Omental fat pad (tissue), 4 donors: ENCODE results near the gene PDIA3.

DNA sequence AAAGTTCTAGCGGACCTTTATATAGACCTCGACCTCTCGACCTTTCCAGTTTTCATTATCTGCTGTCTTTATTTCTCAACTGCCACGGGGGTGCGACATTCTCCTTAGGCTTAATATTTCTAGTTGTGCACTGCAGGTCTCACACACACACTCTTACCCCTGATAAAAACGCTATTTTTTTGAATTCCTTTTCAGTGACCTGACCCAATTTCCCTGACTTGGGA lies 5.6 kb upstream of the CKMT1A start:
- PRO-cap = no peak
- RAMPAGE, long total RNA, 4 experiments = no peak in any of the 4 experiments

GRCh38 chr15:43745997-43746957 lies at the start of gene PDIA3:
Gene PDIA3 (plus strand): TSS chr15:43746438.
- PRO-cap = bidirectional peak, plus-strand start at chr15:43746438, minus-strand start at chr15:43746264
- RAMPAGE, long total RNA, 4 experiments = start-site peak on the plus strand in 1 of 4 experiments, at chr15:43746428-43746459 at its widest, 710 reads per replicate; start-site peak on the minus strand in 1 of 4 experiments, at chr15:43746284-43746289 at its widest, 11 reads per replicate

DNA sequence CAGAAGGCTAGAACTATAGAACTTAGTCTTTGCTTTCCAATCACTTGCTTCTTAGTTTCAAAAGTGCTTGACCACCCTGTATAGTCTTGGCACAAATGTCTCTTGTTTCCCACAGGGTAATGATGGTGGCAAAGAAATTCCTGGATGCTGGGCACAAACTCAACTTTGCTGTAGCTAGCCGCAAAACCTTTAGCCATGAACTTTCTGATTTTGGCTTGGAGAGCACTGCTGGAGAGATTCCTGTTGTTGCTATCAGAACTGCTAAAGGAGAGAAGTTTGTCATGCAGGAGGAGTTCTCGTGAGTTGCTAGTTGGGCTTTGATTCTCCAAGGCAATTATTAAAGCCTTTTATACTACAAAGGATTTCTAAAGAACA lies 10.2 kb downstream of the ELL3 start:
- PRO-cap = no peak
- RAMPAGE, long total RNA, 4 experiments = no peak in any of the 4 experiments

DNA sequence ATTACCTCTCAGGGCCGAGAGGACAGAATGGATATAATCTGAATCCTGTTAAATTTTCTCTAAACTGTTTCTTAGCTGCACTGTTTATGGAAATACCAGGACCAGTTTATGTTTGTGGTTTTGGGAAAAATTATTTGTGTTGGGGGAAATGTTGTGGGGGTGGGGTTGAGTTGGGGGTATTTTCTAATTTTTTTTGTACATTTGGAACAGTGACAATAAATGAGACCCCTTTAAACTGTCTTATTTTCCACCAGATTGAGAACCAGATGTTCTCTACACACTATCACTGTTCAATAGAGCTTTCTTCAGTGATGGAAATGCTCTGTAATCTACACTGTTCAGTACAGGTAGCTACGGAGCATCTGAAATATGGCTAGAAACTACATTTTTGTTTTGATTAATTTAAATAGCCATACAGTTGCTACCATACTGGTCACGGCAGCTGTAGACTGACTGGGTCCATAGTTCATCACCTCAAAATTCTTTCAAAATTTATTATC lies 5.4 kb downstream of the ELL3 start:
- PRO-cap = no peak
- RAMPAGE, long total RNA, 4 experiments = no peak in any of the 4 experiments

DNA sequence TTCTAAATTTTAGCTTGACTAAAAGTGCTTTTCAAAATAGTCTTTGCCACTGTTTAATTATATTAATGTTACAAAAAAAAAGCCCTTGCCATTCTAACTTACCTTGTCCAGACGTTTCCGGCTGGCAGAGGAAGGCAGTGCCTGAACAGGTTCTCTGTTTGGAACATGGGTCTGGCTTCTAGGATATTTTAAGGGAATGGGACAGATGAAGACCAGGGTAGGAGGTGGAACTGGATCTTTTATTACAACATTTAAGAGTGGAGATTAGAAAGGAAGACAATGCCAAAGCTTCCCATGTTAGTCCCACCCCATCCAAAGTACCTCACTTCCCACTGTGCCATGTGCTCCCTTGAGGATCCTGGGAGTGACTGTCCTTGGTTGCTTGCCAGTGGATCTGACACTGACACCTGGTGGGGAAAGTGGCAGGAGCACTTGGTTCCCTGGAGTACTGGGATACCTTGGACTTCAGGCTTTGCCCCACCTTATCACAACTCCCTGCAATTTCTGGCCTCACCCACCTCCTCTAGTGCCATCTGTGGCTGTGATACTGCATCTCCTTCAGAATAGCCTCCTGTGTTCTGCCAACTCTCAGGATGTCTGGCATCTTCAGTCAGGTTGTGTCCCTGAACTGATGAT lies 1.4 kb downstream of the ELL3 start:
- PRO-cap = no peak
- RAMPAGE, long total RNA, 4 experiments = no peak in any of the 4 experiments

DNA sequence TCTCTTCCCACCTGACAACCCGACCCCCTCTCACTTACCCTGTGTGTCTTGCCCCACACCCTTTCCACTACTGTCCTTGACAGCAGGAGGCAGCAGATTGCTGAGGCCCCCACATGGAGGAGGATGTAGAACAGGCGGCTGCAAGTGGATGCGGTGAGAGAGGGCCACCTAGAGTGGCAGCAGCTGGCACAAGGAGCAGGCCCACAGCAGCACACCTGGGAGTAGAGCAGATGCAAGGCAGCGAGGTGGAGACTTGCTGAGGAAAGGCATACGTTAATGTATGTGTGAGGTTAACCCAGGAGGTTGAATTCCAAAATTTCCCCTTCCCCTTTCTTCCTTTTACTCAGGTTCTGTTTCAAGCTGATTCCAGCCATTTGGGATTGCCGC lies 755 bp downstream of the SERINC4 start:
- PRO-cap = no peak
- RAMPAGE, long total RNA, 4 experiments = no peak in any of the 4 experiments

DNA sequence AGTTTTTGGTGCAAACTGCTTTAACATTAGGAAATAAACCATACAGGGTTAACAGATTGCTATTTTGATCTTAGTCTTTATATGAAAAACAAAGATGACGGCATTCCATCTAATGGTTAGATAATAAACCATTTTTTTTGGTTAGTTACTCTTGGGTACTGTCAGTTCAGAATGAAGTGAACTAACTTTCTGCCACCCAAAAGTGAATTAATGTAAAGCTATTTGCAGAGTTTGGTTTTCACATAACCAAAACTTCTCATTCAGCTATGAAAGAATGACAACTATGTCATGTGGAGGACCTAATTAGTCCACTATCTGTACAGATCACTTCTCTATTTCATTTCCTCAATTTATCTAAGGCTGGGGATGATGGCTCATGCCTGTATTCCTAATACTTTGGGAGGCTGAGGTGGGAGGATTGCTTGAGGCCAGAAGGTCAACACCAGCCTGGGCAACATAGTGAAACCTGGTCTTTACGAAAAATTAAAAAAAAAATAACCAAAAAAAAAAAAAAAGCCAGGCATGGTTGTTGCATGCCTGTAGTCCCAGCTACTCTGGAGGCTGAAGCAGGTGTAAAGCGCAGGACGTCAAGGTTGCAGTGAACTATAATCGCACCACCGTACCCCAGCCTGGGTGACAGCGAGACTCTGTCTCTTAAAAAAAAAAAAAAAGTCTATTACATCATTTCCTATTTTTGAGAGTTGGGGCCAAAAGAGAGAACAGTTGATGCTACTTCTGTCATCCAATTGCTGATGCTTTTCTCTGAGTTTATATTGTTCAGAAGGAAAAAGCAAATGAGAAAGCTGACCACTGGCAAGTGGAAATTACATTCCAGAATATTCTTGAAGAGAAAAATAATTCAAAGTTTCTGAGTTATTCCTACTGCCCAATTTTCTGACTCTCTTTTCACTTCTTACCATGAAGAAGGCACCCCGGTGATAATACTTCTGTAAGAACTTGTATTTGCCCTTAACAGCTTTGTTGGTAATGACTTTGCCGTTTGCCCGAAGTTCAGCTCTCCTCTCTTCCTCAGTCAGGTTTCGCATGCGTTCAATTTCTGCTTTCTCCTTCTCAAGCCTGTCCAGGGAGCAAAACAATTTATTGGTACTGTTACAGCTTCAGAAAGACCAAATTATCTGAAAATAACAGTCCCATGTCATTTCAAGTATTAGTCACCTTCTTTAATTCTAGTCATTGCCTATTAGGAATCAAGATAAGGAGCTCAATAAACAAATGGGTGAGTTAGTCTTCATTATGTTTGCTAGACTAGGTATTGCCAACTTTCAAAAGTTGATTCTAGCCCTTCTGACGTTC lies 8.9 kb downstream of the HYPK start:
- PRO-cap = no peak
- RAMPAGE, long total RNA, 4 experiments = no peak in any of the 4 experiments

- PRO-cap = no peak
- RAMPAGE, long total RNA, 4 experiments = no peak in any of the 4 experiments
Measured at GRCh38 chr15:43977104-43977303, 150.2 kb downstream of the WDR76 start.

- PRO-cap = bidirectional peak, plus-strand start at chr15:44537181, minus-strand start at chr15:44536865
- RAMPAGE, long total RNA, 4 experiments = start-site peak on the minus strand in 2 of 4 experiments, at chr15:44536543-44536687 at its widest, 6 to 21 reads per replicate
Measured at GRCh38 chr15:44536282-44536959, 526 bp upstream of the EIF3J start.

DNA sequence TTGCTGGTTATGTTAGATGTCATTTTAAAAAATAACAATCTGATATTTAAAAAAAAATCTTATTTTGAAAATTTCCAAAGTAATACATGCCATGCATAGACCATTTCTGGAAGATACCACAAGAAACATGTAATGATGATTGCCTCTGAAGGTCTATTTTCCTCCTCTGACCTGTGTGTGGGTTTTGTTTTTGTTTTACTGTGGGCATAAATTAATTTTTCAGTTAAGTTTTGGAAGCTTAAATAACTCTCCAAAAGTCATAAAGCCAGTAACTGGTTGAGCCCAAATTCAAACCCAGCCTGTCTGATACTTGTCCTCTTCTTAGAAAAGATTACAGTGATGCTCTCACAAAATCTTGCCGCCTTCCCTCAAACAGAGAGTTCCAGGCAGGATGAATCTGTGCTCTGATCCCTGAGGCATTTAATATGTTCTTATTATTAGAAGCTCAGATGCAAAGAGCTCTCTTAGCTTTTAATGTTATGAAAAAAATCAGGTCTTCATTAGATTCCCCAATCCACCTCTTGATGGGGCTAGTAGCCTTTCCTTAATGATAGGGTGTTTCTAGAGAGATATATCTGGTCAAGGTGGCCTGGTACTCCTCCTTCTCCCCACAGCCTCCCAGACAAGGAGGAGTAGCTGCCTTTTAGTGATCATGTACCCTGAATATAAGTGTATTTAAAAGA lies 2.1 kb downstream of the B2M start:
- PRO-cap = no peak
- RAMPAGE, long total RNA, 4 experiments = no peak in any of the 4 experiments

DNA sequence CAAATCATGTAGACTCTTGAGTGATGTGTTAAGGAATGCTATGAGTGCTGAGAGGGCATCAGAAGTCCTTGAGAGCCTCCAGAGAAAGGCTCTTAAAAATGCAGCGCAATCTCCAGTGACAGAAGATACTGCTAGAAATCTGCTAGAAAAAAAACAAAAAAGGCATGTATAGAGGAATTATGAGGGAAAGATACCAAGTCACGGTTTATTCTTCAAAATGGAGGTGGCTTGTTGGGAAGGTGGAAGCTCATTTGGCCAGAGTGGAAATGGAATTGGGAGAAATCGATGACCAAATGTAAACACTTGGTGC lies 3.7 kb downstream of the B2M start:
- PRO-cap = no peak
- RAMPAGE, long total RNA, 4 experiments = no peak in any of the 4 experiments

- PRO-cap = no peak
- RAMPAGE, long total RNA, 4 experiments = no peak in any of the 4 experiments
Measured at GRCh38 chr15:44719912-44720099, 8.5 kb downstream of the B2M start.

GRCh38 chr15:44810013-44810703 lies 73.8 kb downstream of the TRIM69 start:
- PRO-cap = no peak
- RAMPAGE, long total RNA, 4 experiments = no peak in any of the 4 experiments

DNA sequence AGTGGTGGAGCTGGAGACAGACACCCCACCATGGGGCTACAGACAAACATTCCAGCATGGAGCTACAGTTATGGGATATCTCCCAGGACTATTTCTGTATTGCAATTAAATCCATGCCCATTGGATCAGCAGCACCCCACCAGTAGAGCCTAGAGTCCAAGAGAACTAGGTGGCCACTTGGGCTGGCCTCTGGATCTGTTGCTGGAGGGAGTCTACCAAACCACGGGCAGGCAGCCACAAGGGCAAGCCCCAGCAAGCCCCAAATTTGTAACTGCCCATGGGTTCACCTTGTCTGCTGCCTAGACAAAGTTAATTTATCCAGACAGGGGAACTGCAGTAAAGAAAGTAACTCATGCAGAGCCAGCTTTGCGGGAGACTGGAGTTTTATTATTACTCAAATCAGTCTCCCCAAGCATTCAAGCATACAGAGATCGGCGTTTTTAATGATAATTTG lies 74.0 kb upstream of the TERB2 start:
- PRO-cap = no peak
- RAMPAGE, long total RNA, 4 experiments = no peak in any of the 4 experiments

DNA sequence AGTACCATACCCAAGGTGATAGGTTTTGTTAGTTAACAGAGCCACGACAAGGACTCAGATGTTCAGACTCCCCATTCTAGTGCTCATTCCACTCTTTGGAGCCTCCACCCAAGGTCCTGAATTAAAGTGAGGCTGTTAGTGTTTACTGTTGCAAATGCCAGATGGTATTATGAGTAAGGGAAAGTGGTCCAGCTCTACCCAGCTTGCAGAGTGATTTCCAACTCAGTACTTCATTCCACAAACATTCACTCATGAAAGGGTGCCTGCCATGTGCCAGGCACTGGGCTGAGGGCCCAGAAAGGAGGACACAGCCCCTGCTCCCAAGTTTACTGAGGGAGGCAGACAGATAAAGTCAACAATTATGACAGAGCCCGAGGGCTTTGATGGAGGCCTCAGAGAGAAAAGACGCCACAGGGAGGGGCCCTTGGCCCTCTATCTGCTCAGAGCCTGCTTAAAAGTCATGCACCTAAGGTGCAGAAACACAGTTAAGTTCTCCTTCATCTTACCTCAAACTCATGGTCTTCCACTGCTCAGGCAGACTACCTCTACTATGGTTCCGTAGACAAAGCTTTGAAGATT lies 1.6 kb downstream of the SORD start:
- PRO-cap = no peak
- RAMPAGE, long total RNA, 4 experiments = no peak in any of the 4 experiments

GRCh38 chr15:45048435-45049161 lies 25.6 kb downstream of the SORD start:
- PRO-cap = no peak
- RAMPAGE, long total RNA, 4 experiments = no peak in any of the 4 experiments

GRCh38 chr15:45117550-45118404 lies 3.7 kb downstream of the DUOXA2 start:
- PRO-cap = no peak
- RAMPAGE, long total RNA, 4 experiments = no peak in any of the 4 experiments

DNA sequence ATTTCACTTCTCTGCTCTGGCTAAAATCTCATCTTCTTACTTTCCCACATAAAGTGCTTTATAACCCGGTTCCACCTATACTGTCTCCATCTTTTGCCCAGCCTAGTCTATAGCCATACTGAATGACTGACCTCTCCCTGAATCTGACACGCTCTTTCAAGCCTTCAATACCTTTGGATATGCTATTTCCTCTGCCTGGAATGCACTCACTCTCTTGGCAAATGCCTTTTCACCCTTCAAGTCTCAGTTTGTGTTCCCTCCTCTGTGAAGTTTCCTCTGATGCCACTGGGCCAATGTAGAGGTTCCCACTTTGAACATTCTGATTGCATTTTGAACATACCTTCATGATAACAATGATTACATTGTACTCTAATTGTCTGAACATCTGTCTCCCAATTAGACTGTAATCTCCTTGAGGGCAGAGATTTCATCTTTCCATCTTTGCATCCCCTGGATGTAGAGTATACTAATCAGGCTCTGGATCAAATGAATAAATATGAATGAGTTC lies 3.4 kb downstream of the DUOXA1 start:
- PRO-cap = no peak
- RAMPAGE, long total RNA, 4 experiments = no peak in any of the 4 experiments

DNA sequence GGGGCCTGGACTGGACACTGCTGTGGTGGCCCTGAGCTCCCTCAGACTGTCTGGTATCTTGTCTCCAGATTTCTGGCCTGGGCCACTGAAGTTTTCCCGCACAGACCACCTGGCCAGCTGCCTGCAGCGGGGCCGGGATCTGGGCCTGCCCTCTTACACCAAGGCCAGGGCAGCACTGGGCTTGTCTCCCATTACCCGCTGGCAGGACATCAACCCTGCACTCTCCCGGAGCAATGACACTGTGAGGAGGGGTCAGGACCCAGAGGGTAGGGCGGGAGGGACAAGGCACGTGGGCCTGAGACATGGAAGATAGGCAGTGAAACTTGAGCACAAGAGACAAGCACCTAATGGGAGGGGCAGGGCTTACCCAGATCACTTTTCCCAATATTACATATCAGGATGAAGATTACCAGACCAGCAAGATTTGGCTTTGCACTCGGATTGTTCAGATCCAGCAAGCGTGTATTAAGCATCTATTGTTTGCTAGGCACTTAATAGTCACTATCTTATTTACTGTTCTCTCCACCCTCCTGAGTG lies 9.6 kb downstream of the DUOX1 start:
- PRO-cap = no peak
- RAMPAGE, long total RNA, 4 experiments = no peak in any of the 4 experiments

GRCh38 chr15:45152190-45152926 lies 22.6 kb downstream of the DUOX1 start:
- PRO-cap = no peak
- RAMPAGE, long total RNA, 4 experiments = no peak in any of the 4 experiments